ENCODE data around the gene GJA9.

DNA sequence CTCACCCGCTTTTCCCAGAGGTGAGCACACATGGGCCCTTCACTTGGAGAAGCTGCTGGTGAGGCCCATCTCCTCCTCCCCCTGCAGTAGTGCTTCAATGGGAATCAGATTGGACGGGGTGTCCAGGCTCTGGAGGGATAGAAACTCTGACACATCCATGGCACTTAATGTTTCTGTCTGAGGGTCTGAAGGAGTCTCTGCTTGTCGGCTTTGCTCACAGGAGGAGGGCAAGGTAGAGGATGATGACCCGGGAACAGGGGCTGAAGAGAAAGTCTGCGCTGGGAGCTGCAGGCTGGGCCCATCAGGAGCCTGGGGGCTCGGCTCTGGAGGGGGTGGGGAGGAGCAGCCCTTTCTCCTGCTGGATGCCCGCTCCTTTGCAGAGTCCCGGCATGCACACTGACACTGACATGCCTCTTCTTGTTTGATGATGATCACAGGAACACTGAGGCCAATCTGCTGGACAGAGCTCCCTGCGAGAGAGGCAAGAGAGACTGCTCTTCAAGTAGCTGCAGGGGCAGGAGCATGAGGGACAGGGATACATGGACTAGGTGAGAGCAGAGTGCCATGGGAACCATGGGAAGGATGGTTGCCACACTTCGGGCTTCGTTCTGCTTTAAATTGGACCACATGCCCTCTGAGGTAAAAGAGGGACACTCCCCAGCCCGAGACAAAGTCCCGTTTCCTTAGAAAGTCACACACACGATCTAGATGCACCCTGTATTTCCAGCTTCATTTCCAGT, 7.3 kb upstream of the YRDC start:
- PRO-cap = no peak

- PRO-cap = no peak
These were observed 8.5 kb upstream of the INPP5B start for GRCh38 chr1:37955223-37955811.

GRCh38 chr1:38028541-38029018, 16.0 kb downstream of the UTP11 start:
- PRO-cap = no peak

- PRO-cap = no peak
These were observed 98.7 kb upstream of the POU3F1 start for GRCh38 chr1:38145344-38145687.

DNA sequence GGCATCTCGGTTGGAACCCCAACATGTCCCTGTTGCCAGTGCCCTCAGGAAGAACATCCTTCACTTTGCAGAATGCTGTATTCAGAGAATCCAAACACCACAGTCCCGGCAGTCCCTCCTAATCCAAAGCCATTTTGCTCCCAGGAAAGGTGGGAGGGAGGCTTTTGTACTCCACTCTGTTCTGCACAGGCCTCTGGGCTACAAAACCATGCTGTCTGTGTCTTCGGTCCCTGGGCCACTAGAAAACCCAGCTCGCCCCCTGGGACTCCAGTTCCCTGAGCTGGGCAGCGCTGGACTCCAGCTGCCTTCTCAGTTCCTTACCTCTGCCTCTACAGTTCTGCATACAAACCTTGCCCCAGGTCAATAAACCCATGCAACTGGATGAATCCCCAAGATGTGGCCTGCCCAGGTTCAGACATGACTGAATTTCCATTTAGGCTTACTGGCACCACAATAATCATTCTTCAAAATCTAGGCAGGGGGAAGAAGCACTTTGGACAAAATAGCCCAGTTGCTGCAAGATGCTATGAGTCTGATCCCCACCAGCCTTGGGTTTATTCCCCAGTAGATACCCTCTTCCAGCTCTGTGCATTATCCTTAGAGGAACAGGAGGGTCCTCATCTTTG, 159.6 kb downstream of the RRAGC start:
- PRO-cap = no peak

- PRO-cap = no peak
These were observed 2.1 kb downstream of the RRAGC start for GRCh38 chr1:38857519-38857764.

GRCh38 chr1:38881372-38881719, at the start of gene GJA9:
TSS of gene GJA9 (minus strand) at chr1:38881587.
- PRO-cap = no peak

DNA sequence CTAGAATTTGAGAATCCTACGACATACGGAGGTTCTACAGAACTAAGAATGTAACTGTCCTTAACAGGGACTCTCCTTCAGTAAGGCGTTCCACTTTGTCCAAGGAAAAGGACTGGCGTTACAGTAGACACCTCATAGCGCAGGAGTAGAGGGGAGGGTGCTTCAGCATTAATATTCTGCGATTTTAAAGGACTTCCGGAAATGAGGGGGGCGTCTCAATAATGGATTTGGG, 1.1 kb downstream of the AKIRIN1 start:
- PRO-cap = no peak

- PRO-cap = no peak
These were observed 17.2 kb downstream of the NDUFS5 start for GRCh38 chr1:39043318-39043869.

DNA sequence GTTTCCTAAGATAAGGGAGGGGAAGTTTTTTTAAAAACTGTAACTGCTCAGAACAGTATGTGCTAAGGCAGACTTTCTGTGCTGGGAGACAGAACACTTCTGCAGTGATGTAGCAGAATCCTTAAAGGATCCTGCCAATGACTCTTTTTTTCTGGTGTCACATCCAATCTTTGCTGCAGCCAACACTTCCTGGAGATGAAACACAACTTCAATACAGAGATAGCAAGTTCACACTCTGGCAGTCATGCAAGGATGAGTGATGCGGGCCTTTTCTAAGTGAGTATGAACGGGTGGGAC, 21.5 kb downstream of the NDUFS5 start:
- PRO-cap = no peak

- PRO-cap = no peak
These were observed 88.6 kb downstream of the NDUFS5 start for GRCh38 chr1:39114551-39115356.

GRCh38 chr1:39141125-39141639, 63.3 kb upstream of the MACF1 start:
- PRO-cap = no peak

DNA sequence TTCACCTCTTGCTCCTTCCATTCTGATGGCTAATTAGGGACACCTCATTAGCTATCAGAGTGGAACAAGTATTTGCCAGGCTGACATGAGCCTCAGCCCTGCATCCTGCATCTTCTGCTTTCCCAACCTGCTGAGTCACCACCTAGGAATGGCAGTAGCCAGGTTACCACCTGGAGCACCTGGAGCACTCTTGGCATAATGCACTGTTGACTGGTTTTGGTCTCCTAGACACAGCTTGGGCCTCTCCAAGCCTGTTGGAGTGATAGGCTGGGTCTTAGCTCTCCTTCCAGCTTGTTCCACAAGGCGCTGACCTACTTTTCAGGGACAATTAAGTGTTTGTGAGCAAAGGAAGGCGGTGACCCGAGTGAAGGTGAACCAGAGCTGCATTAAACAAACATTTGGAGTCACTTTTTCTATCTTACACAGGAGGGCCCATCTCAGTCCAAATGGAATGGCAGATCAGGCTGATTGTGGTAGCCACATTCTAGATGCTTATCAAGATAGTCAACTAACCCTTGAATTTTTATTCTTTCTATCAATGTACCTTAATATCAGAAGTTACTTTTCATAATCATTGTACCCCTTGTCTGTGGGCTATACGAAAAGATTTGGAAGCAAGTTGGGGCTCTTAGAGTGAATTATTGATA, 61.7 kb upstream of the MACF1 start:
- PRO-cap = no peak

GRCh38 chr1:39170117-39170539, 34.4 kb upstream of the MACF1 start:
- PRO-cap = no peak

GRCh38 chr1:39224082-39224539, 19.6 kb downstream of the MACF1 start:
- PRO-cap = no peak

GRCh38 chr1:39230290-39231447, 26.2 kb downstream of the MACF1 start:
- PRO-cap = no peak

DNA sequence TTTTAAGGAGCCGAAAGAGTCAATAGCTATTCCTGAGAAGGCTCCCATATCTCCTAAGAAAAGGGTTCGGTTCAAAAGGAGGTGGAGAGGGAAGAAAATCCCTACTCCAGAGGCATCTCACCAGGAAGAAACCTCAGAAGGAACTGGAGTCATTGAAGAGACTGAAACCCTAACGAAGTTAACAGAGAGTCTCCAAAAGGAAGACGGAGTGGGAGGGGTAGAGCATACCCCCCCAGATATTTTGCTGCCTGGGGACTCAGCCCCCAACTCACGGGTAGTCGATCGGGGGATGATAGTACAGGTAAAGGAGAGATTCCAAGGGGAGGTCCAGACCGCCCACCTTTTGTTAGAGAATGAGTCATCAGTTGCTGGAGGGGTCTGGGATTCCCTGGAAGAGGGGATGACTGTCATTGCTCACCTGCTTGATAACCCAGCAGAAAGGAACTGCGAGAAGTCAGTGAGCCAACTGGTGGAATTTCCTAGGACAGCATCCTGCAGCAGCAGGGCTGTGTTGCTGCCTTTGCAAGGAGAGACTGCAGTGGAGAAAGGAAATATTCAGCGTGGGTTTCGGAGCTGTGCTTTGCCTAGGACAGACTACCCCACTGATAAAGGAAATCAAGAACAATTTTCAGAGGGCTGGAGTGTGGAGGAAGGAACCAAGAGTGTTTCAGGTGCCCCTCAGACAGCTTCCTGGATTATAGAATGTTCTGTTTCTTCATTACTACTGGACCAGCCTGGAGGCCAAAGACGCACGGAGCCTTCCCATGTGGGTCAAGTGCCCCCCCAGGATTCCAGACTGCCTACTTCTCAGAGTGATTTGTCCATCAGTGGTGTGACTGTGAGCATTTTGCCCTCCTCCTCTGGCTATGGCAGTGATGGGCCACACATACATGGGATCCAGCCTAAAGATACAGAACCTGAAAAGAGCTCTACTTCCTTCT, 64.5 kb downstream of the MACF1 start:
- PRO-cap = no peak

DNA sequence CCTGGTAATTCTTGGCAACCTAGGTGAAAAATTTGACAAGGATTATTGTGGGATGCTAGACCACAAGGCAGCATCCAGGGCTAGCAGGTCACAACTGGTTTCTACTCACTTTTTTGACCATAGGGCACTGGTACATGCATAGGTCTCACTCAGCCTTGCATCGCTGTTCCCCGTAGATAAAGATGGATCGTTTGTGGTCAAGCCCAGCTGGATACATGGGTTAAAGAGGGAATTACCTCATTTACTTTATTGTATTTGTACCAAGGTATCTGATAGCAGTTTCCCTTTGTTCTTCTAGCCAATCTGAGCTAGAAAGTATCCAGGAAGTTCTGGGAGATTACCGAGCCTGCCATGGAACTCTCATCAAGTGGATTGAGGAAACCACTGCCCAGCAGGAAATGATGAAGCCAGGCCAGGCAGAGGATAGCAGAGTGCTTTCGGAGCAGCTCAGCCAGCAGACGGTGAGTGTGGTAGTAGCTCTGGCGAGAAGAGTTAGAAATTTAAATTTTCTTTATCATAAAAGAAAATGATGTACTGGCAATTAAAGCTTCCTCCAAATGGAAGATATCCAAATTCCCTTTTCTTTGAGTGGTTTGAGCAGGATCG, 113.8 kb downstream of the MACF1 start:
- PRO-cap = no peak

DNA sequence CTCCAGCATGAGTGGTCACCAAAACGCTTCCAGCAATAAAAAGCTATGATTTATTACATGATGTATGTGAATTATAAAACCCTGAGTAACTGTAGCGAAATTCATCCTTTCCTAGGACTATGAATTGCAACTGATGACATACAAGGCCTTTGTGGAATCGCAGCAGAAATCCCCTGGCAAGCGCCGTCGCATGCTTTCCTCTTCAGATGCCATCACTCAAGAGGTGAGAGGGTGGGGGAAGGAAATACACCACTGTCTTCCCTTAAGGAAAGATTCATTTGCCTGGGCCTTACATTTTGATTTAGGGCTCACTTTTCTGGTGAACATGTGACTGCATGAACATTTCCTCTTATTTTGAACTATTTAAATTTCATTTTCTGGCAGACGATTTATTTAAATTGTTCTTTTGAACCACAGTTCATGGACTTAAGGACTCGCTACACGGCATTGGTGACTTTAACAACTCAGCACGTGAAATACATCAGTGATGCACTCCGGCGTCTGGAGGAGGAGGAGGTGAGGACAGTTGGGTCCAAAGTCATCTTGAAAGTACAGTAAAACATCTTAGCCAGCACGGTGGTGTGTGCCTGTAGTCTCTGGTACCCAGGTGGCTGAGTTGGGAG, 118.1 kb downstream of the MACF1 start:
- PRO-cap = no peak

- PRO-cap = no peak
These were observed 123.9 kb downstream of the MACF1 start for GRCh38 chr1:39328074-39329122.

All from mesenteric fat pad (tissue), 1 donor.